Metastatic Breast Carcinoma in the Brain (tissue), 10 donors: ENCODE measurements around the genes SLCO4C1, MACIR and PJA2.

GRCh38 chr5:100899796-100900151, 3.3 kb downstream of the ST8SIA4 start:
- PRO-cap, 10 experiments, result no peak in any of the 10 experiments

DNA sequence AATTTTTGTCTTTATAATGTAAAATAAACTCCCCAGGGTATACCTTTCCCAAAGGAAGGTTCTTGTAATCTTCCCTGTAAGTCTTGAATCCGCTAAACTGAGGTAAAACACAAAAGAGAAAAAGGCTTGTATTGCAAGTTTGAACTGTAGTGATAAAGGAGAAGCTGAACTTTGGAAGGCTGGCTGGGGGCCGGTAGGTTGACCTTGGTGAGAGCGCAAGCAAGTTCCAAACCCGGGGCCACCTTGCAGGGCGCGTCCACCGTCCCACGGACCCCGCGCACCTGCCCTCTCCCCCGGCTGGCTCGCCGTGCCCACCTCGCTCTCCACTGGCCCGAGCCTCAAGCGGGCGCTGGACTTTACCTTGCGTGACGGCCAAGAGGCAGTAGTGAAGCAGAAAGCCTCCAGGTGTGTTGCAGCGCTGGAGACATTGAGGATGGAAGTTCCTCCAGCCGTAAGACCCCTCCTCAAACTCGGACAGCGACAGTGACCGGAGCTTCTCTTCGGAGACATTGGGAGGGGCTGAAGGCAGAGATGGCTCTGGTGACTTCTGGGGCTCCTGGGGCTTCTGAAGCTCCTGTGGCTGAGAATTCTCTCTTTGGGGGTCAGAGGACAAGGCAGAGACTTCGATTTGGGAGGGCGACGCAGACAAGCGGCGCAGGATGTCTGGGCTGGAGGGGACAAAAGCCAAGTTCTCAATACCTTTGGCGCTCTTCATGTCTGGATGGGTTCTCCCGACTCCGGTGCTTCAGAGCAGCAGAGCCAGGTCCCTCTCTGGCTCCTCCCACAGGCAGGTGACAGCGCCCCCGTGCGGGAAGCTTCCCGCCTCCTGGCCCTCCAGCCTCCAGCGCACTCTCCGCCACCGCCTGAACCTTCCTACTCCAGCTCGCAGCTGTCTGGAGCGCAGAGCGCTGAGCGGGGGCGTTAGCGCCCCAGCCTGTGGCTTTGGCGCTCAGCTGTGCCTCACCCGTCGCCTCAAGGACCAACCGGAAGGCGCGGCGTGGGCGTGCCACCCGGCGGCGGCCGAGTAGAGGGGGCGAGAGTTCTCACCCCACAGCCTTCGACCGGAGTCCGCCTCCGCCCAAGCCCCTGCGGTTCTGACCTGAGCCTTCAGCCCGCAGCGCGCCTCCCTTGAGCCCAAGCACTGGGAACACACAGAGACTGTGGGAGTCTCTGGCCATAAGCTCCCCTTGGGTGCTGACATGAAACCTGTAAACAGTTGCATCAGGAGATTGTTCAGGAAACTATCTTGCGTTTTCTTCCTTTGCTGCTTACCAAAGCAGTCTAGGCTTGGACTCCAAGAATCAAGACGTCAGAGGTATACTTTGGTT, at the start of gene SLCO4C1:
Gene SLCO4C1 (minus strand): TSS at position 737 of the 1,328 bp plus-strand sequence.
- PRO-cap, 10 experiments, result peak in 3 of 10 experiments; most common plus-strand start position 1,027 of the sequence (in 2); most common minus-strand start position 730 of the sequence (in 1)

- PRO-cap, 10 experiments, result peak in 1 of 10 experiments; most common plus-strand start chr5:102671228 (in 1)
These were observed 83.8 kb upstream of the PAM start for GRCh38 chr5:102671065-102671936.

- PRO-cap, 10 experiments, result no peak in any of the 10 experiments
These were observed 16.5 kb downstream of the PAM start for GRCh38 chr5:102771443-102772102.

- PRO-cap, 10 experiments, result no peak in any of the 10 experiments
These were observed 41.0 kb downstream of the PAM start for GRCh38 chr5:102795977-102796549.

- PRO-cap, 10 experiments, result no peak in any of the 10 experiments
These were observed 47.6 kb downstream of the PAM start for GRCh38 chr5:102802591-102803233.

DNA sequence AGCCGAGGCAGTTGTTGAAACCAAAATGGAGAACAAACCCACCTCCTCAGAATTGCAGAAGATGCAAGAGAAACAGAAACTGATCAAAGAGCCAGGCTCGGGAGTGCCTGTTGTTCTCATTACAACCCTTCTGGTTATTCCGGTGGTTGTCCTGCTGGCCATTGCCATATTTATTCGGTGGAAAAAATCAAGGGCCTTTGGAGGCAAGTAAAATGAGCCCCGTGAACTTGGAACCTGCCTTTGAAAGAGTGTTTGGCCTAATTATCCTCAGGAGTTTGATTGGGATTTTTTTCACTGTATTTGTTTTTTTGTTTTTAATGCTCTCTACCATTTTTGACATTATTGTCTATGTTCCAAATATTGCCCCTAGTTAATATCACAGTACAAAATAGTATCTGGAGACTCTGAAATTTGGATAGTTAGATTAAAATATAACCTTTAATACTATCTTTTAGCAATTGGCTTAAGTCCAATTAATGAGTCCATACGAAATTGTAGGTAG, 94.8 kb downstream of the GIN1 start:
- PRO-cap, 10 experiments, result no peak in any of the 10 experiments

DNA sequence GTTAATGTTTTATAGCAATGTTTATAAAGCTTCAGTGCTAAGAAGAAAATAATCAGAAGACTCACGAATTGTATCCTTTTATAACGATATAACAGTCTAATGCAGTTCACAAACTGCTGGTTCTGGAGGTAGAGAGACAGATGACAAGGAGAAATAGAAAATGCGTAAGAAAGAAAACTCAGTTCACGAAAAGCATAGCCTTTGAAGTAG, 1.6 kb downstream of the GIN1 start:
- PRO-cap, 10 experiments, result no peak in any of the 10 experiments

DNA sequence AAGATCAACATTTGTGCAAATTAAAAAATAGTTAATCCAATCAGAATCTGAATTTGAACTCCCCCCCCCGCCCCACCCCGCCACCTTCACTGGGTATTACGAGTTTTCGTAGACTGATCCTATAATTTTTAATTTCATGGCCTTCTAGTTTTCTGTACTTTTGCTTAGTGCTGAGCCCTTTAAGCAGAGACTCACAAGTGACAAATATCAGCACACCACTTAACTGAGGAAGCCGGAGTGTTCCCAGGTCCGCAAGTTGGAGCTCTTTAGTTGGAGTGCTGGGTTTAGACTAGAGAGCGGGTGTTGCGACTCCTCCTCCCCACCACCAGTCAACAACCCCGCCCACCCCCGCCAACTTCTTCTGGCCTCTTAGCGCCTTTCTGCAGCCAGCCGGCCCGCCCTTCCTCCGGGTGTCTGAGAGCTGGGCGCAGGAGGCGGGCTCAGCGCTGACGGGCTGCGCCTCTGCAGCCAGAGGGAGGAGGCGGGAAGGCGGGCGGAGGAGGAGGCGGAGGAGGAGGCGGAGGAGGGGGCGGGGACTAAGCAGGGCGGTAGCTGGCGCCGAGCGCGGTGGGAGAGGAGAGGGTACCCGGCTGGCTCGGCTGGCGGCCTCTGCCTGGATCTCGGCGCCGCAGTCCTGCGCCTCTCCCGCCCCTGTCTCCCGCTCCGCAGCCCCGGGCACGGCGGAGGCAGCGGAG, at the start of gene MACIR:
Gene MACIR (plus strand): TSS at position 575 of the 695 bp plus-strand sequence.
- PRO-cap, 10 experiments, result peak in 10 of 10 experiments; most common plus-strand start position 577 of the sequence (in 8); most common minus-strand start position 258 of the sequence (in 9)

DNA sequence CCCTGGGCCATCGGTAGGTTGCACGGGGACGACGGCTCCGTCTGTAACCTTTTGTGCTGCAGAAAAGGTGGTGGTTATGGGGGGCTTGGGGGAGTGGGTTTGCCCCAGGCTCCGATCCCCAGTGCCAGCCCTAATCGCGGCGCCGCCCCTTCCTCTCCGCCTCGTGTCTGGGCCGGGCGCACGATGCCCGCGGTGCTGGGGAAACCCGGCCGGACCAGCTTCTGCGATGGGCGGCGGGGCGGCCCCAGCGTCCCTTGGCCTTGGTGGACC, 256 bp downstream of the MACIR start:
- PRO-cap, 10 experiments, result peak in 1 of 10 experiments; most common plus-strand start position 166 of the sequence (in 1); most common minus-strand start position 168 of the sequence (in 1)

GRCh38 chr5:103373730-103374158, 115.2 kb downstream of the MACIR start:
- PRO-cap, 10 experiments, result peak in 2 of 10 experiments; most common plus-strand start chr5:103374074 (in 1); most common minus-strand start chr5:103373970 (in 1)

DNA sequence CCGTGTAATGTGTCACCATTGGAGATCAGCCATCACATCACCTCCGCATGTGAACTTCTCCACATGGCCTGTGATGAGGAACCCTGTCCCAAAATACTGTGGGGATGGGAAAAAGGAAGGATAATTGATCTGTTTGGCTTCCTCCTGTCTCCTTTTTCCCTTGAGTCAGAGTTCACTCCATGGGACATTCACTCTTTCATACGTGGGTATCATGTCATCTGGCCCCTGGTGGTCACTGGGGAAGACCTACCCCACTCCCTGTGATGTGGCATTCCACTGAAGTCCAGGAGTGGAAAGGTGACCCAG, 149.1 kb downstream of the NUDT12 start:
- PRO-cap, 10 experiments, result no peak in any of the 10 experiments

GRCh38 chr5:106508871-106509271, 1161.9 kb downstream of the EFNA5 start:
- PRO-cap, 10 experiments, result no peak in any of the 10 experiments

- PRO-cap, 10 experiments, result no peak in any of the 10 experiments
These were observed 206.9 kb downstream of the FBXL17 start for GRCh38 chr5:108175104-108175303.

- PRO-cap, 10 experiments, result peak in 10 of 10 experiments; most common plus-strand start chr5:109409461 (in 5); most common minus-strand start chr5:109409911 (in 10)
These were observed at the start of gene PJA2 for GRCh38 chr5:109409389-109410131. Gene PJA2, minus strand, starts transcription at chr5:109409974.

DNA sequence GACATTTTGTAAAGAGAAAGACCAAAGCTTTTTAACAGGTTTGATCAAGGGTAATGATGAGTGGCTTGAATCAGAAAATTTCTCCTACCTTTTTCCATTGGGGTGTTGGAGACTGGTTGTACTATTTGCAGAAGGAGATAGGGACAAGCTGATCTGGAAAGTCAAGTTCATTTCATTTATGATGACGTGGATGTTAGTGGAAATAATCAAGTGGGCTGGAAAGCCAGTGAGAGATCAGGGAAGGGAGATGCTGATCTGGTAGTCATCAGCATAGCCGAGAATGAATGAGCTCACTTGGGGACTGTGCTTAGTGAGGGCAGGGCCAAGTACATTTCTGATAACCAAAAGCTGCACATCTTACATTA, 12.0 kb downstream of the MAN2A1 start:
- PRO-cap, 10 experiments, result no peak in any of the 10 experiments

GRCh38 chr5:109709185-109709555, 19.4 kb downstream of the MAN2A1 start:
- PRO-cap, 10 experiments, result no peak in any of the 10 experiments

DNA sequence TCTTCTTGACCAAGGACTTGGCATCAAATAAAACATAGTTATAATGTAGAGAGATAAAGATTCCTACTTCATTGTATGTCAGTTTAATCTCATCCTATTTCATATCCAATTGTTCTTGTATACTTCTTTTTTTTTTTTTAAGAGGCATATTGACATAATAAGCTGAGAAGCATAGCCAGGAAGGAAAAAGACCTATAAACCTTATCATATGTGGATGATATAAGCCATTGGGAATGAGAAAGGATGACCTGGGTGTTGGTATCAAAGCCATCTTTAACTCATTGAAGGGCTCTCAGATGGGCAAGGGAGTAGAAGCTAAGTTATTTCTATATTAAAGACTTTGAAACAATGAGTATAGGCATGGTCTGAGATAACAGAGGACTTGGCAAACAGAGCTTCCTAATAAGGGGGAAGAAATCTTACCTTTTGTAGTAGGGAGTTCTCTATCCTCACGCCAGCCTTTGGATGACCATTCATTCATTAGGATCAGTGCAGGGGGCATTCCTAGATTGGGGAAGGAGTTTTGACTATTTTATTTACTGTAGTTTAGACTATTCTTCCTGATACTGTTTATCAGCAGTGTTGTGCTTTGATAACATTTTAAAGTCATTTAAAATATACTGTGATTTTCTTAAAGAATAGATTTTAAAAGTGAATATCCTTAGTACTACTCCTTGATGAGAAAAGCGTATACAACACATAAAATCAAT, 95.7 kb downstream of the MAN2A1 start:
- PRO-cap, 10 experiments, result no peak in any of the 10 experiments

GRCh38 chr5:109921566-109922382, 232.0 kb downstream of the MAN2A1 start:
- PRO-cap, 10 experiments, result no peak in any of the 10 experiments

DNA sequence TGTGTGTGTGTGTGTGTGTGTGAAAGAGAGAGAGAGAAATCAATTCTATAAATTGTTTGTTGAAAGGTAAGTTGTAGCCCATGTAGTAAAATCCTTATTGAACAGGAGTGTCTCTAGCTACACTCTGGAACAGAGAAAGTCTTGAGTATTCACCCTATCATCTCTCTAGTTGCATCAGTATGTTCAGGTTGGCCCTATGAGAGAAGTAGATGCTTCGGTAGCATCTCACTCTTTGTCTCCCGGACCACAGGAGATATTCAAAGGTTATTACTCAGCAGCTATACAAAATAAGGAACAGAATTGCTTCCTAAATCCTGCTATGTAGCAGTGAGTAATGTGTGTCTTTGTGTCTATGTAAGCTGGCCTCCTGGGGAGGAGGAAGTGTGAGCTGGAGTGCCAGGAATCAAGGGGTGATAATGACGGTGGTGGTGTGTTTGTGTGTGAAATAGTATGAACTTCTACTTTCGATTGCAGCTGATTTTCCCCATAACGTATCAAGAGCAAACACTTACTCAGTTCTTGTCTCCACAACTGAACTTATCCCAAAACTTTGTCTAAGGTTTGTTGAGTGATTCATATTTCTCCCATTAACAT, 310.9 kb downstream of the MAN2A1 start:
- PRO-cap, 10 experiments, result peak in 2 of 10 experiments; most common plus-strand start position 477 of the sequence (in 2); most common minus-strand start position 239 of the sequence (in 1)